A172 (cell line): ENCODE results near the gene SNCA.

- RAMPAGE, long total RNA = no peak
Observed at GRCh38 chr4:87419543-87420080, 2.8 kb upstream of the NUDT9 start.

GRCh38 chr4:87527713-87528435, 1.3 kb downstream of the SPARCL1 start:
- RAMPAGE, long total RNA = no peak

GRCh38 chr4:87677551-87678141, 27.6 kb downstream of the DMP1 start:
- RAMPAGE, long total RNA = no peak

- RAMPAGE, long total RNA = no peak
Observed at GRCh38 chr4:87678142-87678367, 28.0 kb downstream of the DMP1 start.

GRCh38 chr4:87819273-87820115, 13.3 kb upstream of the MEPE start:
- RAMPAGE, long total RNA = no peak

- RAMPAGE, long total RNA = no peak
Observed at GRCh38 chr4:88046372-88047424, 39.3 kb downstream of the PKD2 start.

- RAMPAGE, long total RNA = no peak
Observed at GRCh38 chr4:88065060-88066021, 57.9 kb downstream of the PKD2 start.

DNA sequence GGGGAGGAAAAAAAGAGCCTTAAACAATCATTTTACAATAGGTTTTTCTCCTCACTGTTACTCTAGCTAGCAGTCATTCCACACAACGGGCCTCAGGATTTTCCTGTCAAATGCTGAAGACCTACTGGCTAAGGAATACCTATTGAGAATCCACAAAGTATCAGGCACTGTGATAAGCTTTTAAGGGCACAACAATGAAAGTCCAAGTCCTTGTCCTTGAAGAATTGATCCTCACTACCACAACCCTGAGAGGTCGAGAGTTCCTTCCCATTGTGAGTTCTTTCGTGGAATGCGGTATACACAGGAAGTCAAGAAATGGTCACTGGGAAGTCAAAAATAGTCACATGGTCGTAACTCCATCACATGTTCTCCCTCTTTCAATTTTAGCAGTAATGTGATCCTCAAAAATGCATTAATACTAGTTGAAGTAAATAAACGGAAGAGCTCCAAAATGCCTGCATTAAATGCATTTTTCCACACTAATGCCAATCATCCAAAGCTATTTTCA, 7.1 kb downstream of the PPM1K start:
- RAMPAGE, long total RNA = no peak

DNA sequence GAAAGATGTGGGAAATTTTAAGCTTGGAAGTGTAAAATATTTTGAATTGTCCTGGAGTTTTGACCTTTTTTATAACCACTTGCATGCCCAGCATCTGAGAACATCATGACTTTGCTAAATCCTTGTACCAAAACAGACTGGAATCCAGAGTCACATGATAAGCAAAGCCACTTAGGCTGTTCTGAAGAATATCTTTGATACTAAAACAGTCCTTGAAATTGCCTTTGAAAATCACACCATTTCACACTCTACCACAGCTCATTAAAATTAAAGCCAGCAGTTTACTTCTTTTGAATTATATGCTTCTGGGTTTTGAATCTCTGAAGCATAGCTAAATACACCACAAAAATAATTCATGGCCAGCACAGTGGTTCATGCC, 2.6 kb upstream of the PPM1K start:
- RAMPAGE, long total RNA = no peak

GRCh38 chr4:88655098-88655688, 42.4 kb downstream of the NAP1L5 start:
- RAMPAGE, long total RNA = no peak

DNA sequence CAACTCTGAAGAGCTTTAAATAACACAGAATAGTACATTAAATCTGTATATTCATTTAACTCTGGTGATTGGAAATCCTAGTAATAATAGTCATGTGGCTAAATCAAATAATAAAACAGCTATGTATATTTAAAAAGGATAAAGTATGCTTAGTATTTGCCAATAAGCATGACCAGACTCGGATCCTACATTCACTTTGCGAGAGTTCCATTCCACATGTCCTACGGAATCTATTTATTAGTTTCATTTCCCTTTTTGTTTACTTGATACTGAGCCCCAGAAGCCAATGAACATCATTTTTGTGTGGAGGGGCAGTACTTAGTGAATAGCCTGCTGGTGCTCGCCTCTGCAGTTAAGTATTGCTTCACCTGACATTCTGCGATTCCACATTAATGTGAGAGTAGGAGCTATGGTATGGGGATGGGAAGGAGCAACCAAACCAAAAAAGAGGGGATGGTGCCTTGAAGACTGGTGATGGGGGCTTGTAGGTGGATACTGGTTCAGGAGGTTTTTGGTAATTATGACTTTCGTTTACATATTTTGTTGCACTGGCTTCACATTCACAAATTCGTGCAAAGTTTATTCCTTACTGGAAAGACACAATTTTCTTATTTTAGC, 58.6 kb upstream of the NAP1L5 start:
- RAMPAGE, long total RNA = no peak

GRCh38 chr4:88778854-88779161, 81.2 kb upstream of the NAP1L5 start:
- RAMPAGE, long total RNA = no peak

- RAMPAGE, long total RNA = no peak
Observed at GRCh38 chr4:88802587-88802874, 104.9 kb upstream of the NAP1L5 start.

DNA sequence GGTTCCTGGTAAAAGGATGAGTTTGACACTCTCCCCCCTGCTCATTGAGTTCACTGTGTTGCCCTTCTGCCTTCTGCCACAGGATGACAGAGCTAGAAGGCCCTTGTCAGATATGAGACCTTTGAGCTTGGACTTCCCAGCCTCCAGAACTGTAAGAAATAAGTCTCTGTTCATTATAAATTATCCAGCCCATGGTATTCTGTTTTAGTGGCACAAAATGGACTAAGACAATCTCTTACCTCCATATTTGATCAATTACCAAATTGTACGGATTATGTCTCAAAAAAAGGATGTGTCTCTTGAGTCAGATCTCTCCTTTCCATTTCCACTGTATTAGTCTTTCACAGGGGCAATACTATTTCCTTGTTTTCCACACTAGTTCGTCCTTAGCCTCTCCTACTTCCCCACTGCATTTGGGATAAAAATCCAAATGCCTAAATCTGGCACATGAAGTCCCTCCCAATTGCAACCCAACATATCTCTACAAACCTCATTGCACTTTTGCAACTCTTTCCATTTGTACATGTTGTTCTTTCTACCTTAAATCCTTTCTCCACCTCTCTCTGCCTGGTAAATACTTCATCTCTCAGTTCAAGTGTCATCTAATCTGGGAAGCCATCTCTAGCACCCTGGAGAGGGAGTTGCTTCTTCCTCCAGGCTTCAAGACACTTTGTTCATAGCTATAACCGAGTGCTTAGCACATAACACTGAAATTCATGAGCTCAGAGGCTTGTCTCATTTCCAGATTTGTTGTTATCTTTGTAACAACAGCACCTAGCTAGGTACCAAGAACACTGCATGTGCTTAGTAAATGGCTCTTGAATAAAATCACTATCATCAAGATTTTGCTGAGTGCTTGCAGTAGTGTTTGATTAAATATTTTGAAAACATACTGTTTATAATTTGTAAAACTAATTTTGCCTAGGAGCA, 114.6 kb upstream of the NAP1L5 start:
- RAMPAGE, long total RNA = no peak

GRCh38 chr4:89110541-89110817, 854 bp upstream of the TIGD2 start:
- RAMPAGE, long total RNA = no peak

DNA sequence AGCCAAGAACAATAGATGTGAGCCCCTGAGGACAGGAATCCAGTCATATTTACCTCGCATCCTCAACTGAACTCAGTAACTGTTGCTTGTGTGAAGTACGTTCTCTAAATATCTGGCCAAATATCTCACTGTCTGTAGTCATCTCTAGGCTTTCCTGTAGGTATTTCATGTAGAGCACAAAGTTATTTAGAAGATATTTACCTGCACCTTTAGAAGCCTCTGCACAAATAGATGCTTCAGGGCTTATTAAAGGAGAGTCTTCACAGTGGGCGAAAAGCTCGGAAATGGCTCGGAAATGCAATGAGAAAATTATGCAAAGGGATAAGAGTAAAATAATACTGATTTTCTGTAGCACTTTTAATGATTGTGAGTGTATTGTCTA, 13.1 kb upstream of the GPRIN3 start:
- RAMPAGE, long total RNA = no peak

- RAMPAGE, long total RNA = no peak
Observed at GRCh38 chr4:89836738-89837896, at the start of gene SNCA. SNCA (minus strand) TSS chr4:89837161.

DNA sequence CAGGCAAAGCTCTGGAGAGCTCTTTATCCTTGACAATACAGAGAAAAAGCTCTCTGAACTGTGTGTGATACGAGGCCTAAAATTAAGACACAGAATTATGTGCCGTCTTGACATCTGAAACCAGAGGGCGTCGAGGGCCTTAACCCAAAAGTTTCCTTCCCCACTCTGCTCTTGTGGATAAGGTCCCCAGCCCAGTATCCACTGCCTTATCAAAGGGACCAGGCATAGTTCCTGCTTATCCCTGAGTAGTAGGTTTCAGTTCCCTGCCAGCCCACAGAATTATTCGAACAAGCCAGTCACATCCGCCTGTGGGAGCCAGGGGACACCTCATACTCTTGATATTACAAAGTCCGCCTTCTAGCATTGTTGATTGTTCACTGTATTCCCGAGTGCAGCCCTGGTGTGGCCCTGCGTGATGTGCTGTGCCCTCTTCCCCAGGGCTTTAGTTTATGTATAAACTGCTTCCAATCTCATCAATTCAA, 5.4 kb upstream of the MMRN1 start:
- RAMPAGE, long total RNA = no peak

- RAMPAGE, long total RNA = no peak
Observed at GRCh38 chr4:93842391-93843227, 14.1 kb downstream of the ATOH1 start.

DNA sequence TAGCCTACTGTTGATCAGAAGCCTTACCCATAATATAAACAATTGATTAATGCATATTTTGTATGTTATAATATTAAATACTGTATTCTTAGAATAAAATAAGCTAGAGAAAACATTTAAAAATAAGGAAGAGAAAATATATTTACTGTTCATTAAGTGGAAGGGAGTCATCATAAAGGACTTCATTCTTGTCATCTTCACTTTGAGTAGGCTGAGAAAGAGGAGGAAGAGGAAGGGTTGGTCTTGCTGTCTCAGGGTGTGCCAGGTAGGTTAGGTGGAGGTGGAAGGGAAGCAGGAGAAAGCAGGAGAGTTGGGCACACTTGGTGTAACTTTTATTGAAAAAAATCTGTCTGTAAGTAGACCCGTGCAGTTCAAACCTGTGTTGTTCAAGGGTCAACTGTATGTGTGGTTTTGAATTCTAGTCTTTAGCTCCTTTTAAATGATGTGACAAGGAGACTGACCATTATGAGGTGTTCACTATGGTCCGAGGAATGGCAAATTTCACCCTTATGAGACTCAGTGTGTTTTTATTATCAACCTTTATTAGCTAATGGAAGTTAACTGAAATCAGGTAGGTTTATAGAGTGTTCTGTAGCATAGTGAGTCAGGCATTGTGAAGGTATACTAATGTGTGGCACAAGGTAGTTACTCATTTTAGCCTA, 11.7 kb downstream of the PDLIM5 start:
- RAMPAGE, long total RNA = no peak